ENCODE measurements around the genes CASP8, TMEM237, KIAA2012 and ABI2.

- RRBS: no CpG with 5 or more reads among the region's 5 CpGs
Observed at GRCh38 chr2:200795163-200795619, 16.5 kb upstream of the BZW1 start.

DNA sequence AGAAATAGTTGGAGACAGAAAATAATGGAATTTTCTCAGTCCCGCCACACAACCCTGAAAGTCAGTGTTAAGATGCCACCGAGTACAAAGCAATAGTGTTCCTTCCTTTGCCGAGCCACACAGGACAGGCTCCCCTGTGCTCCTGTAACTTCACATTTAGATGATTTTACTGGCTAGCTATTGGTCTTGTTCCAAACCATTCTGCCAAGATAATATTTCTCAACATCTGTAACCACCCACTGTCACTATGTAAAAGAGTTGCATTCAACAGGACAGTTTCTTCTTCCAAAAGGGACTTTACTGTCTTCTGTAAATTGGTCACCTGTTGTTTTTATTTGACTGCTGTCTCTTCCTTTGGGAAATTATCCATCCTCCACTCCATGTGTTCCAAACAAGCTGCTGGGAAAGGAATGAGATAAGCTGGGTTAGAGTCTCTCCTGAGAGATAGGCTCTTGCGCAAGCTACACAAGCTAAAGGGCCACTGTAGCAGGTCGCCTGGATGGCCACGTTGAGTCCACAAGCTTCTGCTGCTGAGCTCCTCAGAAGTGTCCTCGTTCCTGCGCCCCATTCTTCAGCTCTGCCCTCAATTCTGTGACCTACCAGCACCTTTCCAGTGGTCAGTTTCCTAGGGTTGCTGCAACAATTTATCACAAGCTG, 14.4 kb upstream of the BZW1 start:
- RRBS: no CpG with 5 or more reads among the region's 8 CpGs

- RRBS: no CpG with 5 or more reads among the region's 7 CpGs
Observed at GRCh38 chr2:200831181-200831488, 19.4 kb downstream of the BZW1 start.

DNA sequence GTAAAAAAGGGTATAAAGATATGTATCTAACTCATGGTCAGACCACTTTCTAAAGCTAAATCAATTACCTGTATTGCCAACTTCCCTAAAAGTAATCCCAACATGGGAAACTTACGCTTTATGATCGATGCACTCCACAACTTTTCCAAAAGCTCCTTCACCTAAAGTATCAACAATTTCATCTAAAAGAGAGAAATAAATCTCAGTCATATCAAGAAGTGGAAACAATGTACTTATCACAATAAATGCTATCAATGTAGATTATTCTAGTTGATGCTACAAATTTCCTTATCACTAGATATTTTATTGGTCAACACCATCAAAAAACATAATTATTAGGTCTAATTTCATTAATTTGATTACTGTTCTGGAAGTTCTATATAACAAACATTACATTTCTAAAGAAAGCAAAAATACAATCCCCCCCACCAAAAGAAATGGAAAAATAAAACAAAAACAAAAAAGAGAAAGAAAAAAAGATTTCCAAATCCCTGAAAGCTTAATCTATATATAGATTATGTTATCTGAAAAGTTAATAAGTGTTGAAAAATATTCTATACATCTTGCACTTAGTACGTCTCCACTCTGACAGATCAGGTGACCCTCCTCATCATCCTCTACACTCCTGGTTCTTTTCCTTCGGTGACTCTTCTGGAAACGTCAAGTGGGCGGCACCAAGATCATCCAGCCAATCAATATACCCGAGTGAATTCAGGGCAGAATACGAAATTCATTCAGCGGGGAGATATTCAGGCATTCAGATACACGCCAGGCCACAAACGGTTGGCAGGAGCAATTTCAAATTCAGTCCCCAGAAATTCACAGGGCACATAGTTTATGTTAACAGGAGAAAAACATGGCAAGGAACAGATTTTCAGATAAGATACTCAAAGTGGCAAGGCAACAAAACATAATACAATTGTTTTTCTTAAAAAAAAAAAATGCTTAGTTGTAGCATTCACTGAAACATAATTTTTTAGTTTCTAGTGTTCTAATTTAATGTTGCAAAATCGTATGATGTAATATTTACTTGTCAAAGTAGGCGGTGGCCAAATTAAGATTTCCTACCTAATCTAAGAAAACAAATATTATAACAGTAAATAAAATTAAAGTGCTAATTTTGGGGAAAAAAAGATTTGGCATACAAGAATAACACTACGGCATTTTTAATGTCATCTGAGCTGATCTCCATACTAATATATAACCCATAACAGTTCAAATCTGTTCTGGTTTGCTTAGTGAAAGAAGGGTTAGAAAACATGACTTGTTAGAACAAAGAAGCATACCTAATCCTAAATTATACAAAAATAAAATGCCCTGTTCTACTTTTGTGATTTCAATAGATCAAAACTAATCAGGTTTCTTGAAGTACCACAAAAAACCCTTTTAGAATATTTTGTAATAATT, 4.4 kb downstream of the CLK1 start:
- RRBS: no CpG with 5 or more reads among the region's 14 CpGs

DNA sequence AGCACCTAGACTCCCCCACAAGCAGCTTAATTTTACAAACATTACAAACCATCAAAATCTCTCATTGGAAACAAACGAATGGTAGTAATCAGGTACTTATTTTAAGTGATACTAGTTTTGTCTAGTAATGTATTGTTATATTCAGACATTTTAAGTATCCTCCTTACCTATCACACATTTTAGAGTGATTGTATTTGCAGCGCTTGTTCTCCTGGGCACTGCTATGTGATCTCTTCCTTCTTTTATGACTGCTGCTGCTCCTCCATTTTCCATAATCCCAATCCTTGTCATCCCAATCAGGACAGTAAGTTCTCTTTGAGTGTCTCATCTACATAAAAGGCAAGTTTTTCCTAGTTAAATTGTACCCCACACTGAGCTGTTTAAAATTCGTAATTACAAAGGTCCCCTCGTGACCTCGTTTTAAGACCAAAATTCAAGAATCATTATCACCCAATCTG, 2.9 kb downstream of the CLK1 start:
- RRBS: no CpG with 5 or more reads among the region's 5 CpGs

- RRBS: no CpG with 5 or more reads among the region's 3 CpGs
Observed at GRCh38 chr2:200968072-200968892, 4.8 kb upstream of the ORC2 start.

- RRBS: no CpG with 5 or more reads among the region's 2 CpGs
Observed at GRCh38 chr2:201056956-201057621, 14.4 kb downstream of the HYCC2 start.

DNA sequence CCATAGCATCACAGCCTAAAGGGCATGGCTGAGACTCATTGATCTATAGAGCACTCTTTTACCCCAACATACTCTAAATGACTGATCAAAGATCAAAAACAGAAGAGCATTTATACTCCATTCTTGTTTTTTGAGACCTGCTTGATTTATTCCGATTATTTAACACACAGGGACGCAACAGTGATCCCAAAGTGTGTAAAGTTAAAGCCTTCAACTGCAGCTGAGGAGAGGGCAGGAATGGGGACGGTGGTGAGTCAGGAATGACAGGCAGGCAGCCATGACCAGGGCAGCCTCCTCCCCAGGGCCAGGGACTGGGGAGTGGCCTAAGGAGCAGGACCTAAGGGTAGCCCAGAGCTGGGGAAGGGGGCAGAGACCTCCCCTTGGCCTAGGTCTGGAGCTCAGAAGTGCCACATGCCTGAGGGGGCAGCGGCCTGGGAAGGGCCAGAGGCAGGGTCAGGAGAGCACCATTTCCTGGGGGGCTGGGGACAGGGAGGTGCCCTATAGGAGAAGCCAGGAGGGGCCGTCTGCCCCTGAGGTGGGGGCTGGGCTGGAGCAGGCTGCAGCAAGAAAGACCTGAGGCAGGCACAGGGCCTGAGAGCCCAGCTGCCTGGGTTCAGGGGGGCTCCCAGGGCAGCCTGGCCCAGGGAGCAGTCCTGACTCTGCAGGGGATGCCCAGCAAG, 20.9 kb downstream of the CFLAR start:
- RRBS: no CpG with 5 or more reads among the region's 5 CpGs

GRCh38 chr2:201157453-201158878, 25.0 kb upstream of the CASP10 start:
- RRBS: no CpG with 5 or more reads among the region's 9 CpGs

DNA sequence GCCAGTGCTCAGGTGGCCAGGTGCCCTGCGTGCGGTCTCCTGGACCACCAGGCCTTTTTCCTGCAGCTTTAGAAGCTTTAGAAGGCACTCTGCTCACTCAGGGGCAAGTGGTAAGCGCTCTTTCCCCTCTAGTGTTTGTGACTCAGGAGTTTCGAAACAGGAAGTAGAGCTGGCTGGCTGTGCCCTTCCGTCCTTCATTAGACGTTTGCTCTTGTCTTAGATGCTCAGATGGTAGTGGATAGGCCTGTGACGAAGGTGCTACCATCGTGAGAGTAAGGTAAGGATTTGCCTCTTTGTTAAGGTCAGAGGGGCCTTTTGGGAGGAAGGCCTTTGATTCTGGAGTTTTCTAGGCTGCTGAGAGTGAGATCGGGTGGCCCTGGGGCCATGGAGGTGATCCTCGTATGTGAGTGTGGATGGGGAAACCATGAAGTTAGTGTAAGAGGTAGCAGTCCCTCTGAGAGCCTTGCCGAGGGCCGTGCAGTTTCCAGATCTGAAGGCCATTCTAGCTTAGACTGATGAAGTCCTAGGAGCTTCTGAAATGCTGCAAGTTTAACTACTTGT, at the start of gene CASP8:
Gene CASP8 (plus strand): TSS at position 200 of the 561 bp plus-strand sequence.
- RRBS: no CpG with 5 or more reads among the region's 12 CpGs

GRCh38 chr2:201346490-201346832, 10.7 kb downstream of the FLACC1 start:
- RRBS: 96% methylated on average over 1 of the region's 6 CpGs

- RRBS: no CpG with 5 or more reads among the region's 8 CpGs
Observed at GRCh38 chr2:201380309-201381177, 23.4 kb upstream of the FLACC1 start.

GRCh38 chr2:201406275-201406980, 44.8 kb downstream of the TRAK2 start:
- RRBS: no CpG with 5 or more reads among the region's 3 CpGs

DNA sequence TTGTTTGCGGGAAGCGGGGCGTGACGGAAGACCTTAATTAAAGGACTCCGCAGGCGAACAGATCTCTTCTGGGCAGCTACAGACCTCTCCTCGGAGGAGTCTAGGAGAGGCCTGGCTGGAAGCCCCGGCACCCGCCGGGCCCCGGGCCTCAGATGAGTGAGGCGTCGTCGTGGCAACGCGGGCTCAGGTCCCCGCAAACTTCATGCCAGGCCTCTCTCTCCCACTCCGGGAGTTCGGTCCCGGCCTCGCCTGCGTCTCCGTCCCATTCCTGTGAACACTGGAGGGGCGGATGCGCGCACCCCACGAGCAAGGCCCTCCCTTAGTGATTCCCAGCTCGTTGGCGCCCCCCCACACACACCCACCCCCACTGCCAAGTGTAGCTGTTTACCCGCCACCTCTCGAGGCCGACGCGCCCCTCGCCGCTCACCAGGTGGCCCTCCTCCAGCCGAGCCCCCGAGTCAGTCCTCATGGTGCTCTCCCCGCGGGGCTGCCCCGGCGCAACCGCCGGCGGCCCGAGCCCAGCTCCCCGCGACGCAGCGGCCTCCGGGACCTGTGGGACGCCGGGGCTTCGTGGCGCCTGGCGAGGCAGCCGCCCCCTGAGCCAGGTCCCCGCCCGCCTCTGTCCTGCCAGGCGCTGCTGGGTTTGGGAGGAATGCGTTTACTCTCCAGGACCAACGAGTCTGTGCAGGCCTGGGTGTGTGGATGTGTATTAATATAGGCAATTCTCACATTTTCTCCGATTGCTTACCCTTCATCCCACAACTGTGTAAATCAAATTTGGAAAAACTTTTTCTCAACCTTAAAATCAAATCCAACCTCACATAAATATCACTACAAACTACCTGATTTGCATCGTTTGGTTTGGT, at the start of gene TMEM237:
Gene TMEM237 (minus strand): TSS at position 572 of the 866 bp plus-strand sequence.
- RRBS: 1% methylated on average over 15 of the region's 64 CpGs

DNA sequence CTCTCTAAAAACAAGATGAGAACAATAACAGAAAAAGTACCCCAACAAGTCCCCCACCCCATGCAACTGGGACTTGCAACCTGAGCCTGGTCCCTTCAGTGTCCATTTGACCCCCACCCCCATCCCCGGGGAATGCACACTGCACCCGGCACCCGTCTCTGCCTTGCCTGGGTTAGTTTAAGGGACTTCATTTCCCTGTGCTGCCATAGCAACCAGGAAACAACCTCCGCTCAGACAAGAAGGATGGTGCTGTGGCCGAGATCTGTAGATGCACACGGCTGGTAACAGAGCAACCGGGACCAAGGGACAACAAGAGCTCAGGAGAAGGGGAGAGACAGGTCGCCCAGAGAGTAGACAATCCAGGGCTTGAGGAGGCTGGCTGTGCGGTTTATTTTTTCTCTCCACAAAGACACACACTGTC, at the start of gene KIAA2012:
Gene KIAA2012 (plus strand): TSS at position 233 of the 421 bp plus-strand sequence.
- RRBS: no CpG with 5 or more reads among the region's 9 CpGs

DNA sequence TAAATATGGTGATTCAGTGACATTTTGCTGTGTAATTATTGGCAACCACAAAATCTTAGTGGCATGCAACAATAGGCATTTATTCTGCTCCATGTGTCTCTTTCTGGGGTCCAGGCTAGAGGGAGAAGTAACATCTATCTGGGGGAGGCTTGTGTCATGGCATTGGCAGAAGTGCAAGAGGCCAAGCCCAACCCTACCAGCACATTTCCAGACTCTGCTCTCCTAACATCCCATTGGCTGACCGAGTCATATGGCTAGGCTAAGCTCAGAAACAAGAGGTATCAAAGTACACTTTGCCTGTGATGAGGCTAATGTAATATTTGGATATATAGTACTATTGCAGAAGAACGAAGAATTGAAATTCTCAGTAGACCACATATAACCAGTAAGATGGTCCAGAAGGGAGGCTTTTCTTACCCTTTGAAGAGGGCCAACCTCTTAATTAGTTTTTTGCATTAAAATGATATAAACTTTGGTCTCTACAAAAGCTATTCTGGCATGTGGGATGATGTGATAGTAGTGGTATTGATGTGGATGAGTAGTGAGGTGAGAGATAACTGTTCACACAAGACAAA, 5.2 kb downstream of the BMPR2 start:
- RRBS: no CpG with 5 or more reads among the region's 2 CpGs

- RRBS: no CpG with 5 or more reads among the region's 3 CpGs
Observed at GRCh38 chr2:203040835-203041265, 26.2 kb downstream of the NBEAL1 start.

GRCh38 chr2:203267673-203267893, 28.8 kb downstream of the CYP20A1 start:
- RRBS: no CpG with 5 or more reads among the region's 4 CpGs

DNA sequence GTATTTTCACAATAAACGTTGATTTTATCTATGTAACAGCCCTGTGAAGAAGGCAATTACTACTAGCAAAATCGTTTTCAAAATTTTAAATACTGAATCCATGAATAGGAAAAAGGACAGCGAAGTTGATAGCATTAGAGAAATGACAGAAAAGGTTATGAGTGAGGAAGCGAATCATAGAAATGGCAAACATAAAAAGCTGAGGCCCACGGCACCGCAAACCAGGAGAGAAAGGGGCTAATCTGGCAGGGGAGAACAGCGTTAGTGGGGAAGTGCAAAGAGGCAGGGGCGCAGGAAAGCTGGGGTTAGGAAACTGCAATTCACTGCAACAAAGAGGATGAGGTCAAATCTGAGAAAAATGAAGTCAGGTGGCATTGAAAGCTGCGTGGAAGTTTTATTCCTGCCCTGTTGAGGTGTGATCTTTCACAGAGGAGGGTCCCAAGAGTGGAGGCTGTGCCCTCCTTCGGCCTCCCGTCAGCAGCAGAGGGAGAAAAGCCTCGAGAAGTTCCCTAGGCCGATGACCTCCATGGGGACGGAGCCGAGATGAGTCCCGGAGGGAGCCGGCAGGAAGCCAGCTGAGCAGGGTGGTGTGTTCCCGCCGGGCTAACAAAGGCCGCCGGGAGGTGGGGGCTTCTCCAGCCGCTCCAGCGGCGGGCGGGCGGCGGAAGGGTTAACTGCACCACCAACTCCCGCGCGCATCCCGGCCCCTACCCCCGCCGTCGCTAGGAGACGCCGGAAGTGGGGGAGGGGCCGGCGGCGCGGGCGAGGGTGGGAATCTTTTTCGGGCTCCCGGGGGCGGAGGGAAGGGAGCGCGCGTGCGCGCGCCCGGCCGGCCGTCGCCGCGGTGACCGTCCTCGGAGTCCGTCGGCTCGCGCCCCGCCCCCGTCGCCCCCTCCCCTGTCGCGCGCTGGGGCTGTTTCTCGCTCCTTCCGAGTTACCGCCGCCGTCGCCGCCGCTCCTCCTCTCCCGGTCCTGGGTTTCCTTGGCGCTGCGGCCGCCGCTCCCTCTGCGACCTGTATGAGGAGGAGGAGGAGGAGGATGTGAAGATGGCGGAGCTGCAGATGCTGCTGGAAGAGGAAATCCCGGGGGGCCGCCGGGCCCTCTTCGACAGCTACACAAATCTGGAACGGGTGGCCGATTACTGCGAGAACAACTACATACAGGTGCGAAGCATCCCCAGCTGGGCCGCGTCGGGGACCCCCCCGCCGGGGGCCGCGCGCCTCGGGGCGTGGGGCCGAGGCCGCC, at the start of gene ABI2:
Gene ABI2 (plus strand): TSS at position 926 of the 1,245 bp plus-strand sequence.
- RRBS: 1% methylated on average over 30 of the region's 103 CpGs

DNA sequence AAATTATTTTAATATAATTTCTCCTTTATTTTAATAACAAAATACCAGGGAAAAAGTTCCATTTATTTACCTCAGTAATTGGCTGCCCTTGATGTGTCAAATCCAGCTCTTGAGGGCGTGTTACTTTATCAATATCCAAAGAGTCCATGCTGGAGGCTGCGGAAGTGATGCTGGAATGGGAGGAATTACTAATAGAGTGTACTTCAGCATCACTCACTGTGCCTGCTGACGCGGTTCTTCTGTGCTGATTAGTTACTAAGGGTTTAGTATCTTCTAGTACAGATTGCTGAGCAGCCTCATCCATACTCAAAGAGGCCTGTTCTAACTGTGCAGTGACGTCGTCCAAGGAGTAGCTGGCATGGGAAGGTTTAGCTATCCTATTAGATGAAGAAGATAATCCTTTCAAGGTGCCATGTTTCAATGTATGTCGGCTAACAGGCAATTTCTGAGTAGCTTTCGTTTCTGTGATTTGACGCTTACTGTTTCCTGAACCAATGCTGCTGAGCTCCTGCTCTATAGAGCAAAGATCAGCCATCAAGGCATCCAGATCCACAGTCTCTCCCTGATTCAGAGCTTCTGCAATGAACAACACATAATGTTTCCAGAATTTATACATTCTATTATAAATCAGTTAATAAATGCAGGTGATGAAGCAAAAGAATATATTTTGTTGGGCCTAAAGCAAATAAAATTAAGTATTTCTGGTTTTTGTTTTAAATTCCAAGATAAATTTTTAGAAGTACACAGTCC, 45.4 kb downstream of the RAPH1 start:
- RRBS: no CpG with 5 or more reads among the region's 9 CpGs

Data from hTERT-HM (cell line).